ENCODE measurements around a stretch of chr7.

DNA sequence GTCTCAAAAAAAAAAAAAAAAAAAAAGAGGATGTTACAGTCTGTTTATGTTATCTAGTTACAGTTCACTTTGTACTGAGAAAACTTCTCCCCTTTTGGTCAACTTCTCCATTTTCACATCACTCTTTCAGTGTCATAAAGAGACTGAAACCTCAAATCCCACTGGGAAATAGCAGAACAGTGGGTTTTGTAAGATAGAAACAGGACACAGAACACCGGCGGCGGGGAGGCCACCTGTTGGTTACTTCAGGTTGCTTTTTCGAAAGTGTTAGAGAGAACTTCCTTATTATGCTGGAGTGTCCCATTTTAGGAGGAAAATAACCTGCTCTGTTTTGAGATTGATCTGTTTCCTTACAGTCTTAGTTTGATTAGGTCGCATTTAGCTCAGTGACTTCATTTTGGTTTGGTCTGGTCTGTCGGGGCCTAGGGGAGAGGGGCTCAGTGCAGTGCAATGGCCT, 296.2 kb downstream of the SDK1 start:
- PRO-cap: no peak
- RAMPAGE, long total RNA, 4 experiments: start-site peak on the plus strand in 1 of 4 experiments, centred at position 1 of the sequence, 6 reads per replicate

- PRO-cap: no peak
- RAMPAGE, long total RNA, 4 experiments: no peak in any of the 4 experiments
Observed at GRCh38 chr7:3651978-3652833, 351.2 kb downstream of the SDK1 start.

- PRO-cap: no peak
- RAMPAGE, long total RNA, 4 experiments: no peak in any of the 4 experiments
Observed at GRCh38 chr7:3754464-3755409, 453.7 kb downstream of the SDK1 start.

- PRO-cap: no peak
- RAMPAGE, long total RNA, 4 experiments: start-site peak on the plus strand in 1 of 4 experiments, at chr7:3866708-3866828 at its widest, 7 reads per replicate
Observed at GRCh38 chr7:3866583-3867152, 565.6 kb downstream of the SDK1 start.

- PRO-cap: no peak
- RAMPAGE, long total RNA, 4 experiments: no peak in any of the 4 experiments
Observed at GRCh38 chr7:3926789-3927184, 625.7 kb downstream of the SDK1 start.

GRCh38 chr7:4144772-4145616, 537.1 kb upstream of the FOXK1 start:
- PRO-cap: no peak
- RAMPAGE, long total RNA, 4 experiments: no peak in any of the 4 experiments

DNA sequence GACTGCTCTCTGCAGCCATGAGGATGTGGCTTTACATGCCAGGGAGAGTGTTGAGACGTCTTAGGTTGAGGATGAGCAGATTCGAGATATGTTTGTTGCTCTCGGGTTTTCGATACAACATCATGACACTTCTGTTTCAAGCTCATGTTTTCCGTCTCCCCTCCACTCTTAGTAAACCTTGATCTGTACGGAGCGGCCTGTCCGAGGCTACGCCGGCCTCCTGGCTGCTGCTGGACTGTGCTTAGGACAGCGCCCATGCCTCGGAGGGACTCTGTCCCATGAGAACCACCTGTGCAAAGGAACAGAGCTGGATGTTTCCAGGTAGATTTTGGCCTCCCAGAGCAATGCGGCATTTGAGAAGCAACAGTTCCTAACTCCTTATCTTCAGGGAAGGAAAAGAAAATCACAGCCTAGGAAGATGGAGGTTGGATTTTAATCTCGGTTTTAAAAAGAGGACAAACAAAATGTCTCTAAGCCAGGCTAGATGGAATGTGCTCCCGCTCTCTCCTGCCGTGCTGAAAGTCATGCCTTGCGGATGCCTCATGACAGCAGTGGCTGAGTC, 414.4 kb upstream of the FOXK1 start:
- PRO-cap: no peak
- RAMPAGE, long total RNA, 4 experiments: no peak in any of the 4 experiments

DNA sequence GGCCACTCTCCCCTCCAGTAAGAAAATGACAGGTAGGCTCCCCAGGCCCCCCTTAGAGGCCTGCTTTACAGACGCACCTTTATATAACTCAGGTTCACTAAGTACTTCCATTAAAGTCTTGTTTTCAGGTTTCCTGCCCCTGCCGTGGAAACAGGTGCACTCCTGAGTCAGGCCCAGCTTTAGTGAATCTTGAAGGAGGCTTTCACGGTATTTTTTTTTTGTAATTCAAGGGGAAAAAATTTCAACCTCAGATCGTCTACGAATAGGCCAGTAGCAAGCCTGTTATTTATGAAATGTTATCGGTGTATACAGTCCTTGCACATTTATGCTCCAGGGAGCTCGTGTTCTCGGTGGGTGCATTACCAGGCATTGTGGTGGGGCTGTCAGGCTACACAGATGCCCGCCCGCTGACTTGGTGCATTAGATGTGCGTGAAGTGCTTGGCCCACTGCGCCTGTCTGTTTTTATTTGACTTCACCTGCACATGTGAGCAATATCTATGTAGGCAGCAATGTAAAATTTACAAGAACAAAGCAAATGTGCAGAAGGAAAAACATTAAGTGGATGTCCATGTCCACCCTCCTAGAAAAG, 2.6 kb downstream of the FOXK1 start:
- PRO-cap: no peak
- RAMPAGE, long total RNA, 4 experiments: no peak in any of the 4 experiments

- PRO-cap: no peak
- RAMPAGE, long total RNA, 4 experiments: no peak in any of the 4 experiments
Observed at GRCh38 chr7:4694481-4695432, 12.7 kb downstream of the FOXK1 start.

GRCh38 chr7:4734734-4735338, 40.6 kb upstream of the AP5Z1 start:
- PRO-cap: no peak
- RAMPAGE, long total RNA, 4 experiments: no peak in any of the 4 experiments

DNA sequence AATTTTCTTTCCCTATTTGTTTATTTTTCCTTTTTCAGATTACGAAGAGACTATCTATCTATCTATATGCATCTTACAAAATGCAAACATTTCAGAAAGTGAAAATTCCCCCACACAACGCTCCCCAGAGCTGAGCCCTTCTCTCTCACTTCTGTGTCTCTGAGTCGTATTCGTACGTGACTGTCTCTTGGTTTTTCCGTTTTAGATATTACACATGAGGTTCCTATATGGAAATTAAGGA, 27.4 kb upstream of the AP5Z1 start:
- PRO-cap: no peak
- RAMPAGE, long total RNA, 4 experiments: no peak in any of the 4 experiments

DNA sequence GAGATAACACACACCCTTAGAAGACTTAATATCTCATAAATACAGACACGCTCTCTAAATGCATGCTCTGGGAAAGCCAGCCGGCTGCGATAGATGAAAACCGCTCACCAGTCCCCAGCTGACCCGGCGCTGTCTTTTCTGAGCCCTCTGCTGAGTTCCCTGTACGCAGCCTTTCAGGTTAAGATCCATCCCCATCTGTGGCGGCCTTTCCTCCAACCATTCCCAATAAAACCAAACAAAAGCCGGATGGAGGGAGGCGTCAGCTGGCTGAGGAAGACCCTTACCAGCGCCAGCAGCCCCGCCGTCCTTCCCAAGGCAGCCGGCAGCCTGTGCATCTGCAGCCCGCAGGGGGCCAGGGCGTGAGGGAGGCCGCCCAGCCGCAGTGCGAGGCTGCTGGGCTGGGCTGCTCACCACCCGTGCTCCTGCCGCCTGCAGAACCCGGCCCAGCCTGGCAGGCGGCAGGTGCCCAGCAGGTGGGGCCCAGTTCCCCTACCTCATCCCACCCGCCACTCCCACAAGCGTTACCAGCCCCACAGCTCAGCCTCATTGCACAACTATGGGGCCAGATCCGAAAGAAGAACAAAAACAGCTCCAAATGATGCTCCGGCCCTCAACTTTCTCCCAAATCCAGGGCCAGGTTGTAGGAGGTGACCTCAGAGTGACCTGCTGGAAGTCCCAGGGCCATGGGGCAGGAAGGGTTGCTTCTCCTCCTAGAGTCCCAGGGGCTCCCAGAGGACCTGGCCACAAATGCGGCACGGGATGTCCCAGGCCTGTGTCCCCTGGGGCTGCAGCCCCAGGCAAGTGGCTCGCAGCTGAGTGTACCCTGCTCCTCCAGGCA, 23.9 kb downstream of the PAPOLB start:
- PRO-cap: no peak
- RAMPAGE, long total RNA, 4 experiments: no peak in any of the 4 experiments

- PRO-cap: no peak
- RAMPAGE, long total RNA, 4 experiments: no peak in any of the 4 experiments
Observed at GRCh38 chr7:5193654-5194171, 3.7 kb downstream of the WIPI2 start.

- PRO-cap: no peak
- RAMPAGE, long total RNA, 4 experiments: no peak in any of the 4 experiments
Observed at GRCh38 chr7:5351581-5352273, 69.0 kb downstream of the SLC29A4 start.

GRCh38 chr7:5408750-5409186, 14.9 kb downstream of the TNRC18 start:
- PRO-cap: no peak
- RAMPAGE, long total RNA, 4 experiments: no peak in any of the 4 experiments

- PRO-cap: no peak
- RAMPAGE, long total RNA, 4 experiments: no peak in any of the 4 experiments
Observed at GRCh38 chr7:5526297-5526948, 4.0 kb downstream of the ACTB start.

GRCh38 chr7:5532414-5533339, 2.3 kb upstream of the ACTB start:
- PRO-cap: no peak
- RAMPAGE, long total RNA, 4 experiments: no peak in any of the 4 experiments

- PRO-cap: no peak
- RAMPAGE, long total RNA, 4 experiments: start-site peak on the plus strand in 1 of 4 experiments, at chr7:6139761-6140050 at its widest, 5 reads per replicate
Observed at GRCh38 chr7:6139369-6140435, 35.0 kb downstream of the USP42 start.

DNA sequence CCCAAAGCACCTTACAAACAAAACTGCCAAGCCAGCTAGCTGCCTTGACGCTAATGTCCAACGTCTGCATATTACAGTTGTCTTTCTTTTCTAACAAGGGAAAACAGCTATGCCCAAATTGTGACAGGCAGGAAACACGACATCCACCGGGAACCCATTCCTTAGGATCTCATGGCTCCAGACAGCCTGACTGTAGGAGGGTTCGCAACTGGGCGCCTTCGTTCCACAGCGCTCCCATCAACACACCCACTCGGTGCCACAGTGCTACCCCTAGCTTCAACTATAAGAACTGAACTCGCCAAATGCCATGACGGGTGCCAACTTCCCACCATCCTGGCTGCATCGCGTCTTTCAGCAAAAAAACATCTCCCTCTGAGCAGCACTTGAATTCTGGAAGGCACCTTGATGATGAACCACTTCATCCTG, 1.5 kb downstream of the CYTH3 start:
- PRO-cap: no peak
- RAMPAGE, long total RNA, 4 experiments: no peak in any of the 4 experiments

DNA sequence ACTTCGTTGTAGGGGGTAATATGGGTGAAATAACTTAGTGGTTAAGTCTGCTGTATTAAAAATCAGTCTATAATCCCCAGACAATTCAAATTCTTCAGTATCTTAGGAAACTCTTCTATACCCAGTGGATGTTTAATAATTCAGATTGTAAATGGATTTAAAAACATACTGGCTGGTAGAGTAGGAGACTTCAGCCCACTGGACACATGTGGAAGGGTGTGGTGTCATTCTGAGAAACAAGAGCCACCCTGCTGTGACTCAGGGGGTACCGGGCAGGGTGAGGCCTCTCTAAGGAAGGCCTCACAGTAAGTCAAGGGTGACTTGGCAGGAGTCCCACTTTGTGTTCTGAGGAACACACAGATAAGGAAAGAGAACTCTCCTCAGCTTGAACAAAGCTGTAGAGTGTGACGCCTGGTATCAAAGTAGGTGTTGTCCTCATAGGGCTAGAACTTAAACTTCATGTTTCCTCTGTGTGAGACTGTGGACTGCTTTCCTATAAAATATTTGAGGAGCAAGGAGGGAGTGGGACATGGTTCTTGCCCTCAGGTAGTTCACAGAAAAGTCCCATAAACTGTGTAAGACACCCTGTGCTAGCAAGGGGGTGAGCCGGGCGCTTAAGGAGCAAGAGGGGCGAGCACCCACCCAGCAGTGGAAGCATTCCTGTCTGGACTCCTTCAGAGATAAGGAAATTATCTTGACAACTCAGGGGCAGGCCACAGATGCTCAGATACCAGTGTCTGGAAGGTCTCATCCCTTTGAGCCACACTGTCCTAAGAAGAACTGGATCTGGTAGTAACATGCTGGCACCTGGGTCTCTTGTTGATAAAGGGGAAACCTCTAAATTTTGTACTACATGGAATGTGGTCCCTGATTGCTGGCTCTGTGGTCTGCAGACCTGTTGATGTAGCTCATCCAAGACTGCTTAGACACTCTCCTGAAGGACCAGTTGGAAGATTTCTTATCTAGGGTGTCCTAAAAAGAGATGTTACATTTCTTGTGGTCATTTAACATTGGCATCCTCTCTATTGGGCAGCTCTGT, 19.2 kb downstream of the RAC1 start:
- PRO-cap: no peak
- RAMPAGE, long total RNA, 4 experiments: no peak in any of the 4 experiments